Bronchial lymph node (tissue), 1 donor: ENCODE measurements around a stretch of chr17.

- PRO-cap: no peak
These were observed 22.8 kb downstream of the ENDOV start for GRCh38 chr17:80437803-80438077.

DNA sequence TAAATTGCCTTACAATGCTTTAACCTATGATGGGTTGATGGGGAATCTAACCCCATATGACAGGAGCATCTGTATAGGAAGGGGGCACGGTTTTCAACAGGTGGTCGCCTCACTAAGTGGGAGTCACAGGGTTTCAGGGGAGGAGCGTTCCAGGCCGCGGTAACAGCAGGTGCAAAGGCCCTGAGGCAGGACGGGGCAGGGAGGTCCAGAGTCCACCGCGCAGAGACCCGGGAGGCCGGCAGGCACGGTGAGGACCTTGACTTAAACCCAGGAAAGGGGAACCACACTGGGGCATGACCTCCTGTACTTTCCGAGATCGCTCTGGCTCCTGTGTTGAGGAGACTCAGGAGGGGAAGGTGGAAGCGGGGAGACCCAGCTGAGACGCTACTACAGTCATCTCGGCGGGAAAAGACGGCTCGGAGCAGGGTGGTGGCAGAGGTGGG lies 22.5 kb downstream of the NPTX1 start:
- PRO-cap: no peak

- PRO-cap: no peak
These were observed 55.6 kb downstream of the RPTOR start for GRCh38 chr17:80600390-80600581.

GRCh38 chr17:80739214-80739789 lies 194.7 kb downstream of the RPTOR start:
- PRO-cap: no peak

DNA sequence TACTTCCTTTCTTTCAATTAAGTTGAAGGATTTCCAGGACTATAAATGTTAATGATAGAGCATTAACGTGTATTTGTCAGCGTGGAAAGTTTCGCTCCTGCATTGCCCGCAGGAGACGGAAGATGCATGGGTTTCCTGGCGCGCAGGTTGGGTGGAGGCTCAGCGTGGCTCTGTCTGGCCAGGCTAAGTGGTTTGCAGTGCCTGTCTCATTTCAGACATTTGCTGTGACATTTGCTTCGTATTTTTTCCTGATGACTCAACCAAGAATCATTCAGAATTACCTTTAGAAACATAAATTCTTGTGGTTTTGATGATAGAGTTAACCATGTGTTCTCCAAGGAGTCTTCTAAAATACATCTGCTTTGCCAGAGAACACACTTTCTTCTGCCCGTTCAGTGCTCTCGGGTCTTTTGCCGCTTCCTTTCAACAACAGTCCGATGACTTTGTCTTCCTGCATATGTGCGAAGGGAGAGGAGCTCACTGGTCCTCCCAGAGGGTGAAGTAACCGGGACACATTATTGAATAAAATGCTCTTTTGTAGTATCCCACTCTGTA lies 216.8 kb downstream of the RPTOR start:
- PRO-cap: no peak

DNA sequence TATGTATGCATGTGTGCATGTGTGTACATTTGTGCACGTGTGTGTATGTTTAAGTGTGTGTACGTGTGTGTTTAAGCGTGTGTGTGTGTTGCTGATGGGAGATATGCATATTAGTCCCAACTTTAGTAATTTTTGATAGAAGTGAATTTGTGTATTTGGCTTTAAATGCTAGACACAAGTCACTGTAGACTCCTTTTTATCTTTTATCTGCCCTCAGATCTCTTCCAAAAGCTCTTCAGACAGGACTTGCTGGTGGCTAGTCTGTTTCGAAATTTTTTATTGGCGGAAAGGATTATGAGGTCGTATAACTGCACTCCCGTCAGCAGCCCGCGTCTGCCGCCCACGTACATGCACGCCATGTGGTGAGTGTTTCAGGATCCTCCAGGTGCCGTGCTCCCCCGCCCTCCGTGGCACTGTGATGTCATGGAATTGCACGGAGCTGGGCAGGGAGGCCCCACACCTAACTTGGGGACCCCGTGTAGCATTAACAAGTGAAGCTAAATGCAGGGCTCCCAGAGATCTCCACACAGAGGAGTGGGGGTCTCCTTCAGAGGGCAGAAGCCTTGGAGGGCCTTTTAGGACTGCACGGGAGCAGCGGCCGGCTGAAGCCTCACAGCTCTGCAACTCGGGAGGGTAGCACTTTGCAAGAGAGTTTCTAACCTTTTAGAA lies 168.6 kb upstream of the CHMP6 start:
- PRO-cap: no peak

GRCh38 chr17:80948583-80949611 lies 42.7 kb upstream of the CHMP6 start:
- PRO-cap: no peak

DNA sequence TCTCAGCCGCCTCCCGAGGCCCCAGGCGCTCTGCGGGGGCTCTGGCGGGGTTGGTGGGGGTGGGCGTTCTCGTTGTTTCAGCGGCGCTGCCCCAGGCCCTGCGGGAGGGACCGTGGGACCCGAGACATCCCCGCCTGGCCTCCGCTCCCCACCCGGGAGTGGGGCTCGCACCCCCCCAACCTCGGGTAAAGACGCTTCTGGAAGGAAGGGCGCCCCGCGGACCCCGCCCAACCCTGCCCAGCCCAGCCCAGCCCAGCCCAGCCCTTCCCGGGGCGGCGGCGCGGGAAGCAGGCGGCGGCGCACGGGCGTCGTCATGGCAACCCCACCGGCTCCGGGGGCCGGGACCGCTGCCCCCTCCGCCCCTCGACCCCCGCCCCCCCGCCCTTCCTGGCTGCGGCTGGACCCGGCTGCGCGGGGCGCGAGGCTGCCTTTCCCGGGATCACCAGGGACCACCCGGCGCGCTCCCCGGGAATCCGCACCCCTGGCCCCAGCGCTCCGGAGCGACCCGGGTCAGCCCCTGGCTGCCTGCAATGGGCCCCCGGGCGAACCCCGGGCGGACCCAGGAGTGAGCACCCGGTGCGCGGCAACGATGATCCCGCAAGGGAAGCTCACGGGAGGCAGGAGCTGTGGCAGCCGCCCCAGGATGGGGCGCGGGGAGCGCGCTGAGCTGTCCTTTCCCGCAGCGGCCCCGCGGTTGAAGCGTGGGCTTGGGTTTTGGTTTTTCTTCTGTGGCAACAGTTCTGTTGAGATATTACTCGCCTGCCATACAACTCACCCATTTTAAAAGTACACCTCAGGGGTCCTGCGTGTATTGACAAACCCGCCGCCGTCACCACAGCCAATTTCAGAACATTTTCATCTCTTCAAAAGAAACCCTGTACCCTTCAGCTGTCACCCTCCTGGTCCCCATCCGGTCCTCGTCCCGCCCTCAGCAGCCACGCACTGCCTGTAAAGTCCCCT lies 12.6 kb downstream of the CHMP6 start:
- PRO-cap: no peak

- PRO-cap: no peak
These were observed 864 bp downstream of the BAIAP2 start for GRCh38 chr17:81035773-81036257.

DNA sequence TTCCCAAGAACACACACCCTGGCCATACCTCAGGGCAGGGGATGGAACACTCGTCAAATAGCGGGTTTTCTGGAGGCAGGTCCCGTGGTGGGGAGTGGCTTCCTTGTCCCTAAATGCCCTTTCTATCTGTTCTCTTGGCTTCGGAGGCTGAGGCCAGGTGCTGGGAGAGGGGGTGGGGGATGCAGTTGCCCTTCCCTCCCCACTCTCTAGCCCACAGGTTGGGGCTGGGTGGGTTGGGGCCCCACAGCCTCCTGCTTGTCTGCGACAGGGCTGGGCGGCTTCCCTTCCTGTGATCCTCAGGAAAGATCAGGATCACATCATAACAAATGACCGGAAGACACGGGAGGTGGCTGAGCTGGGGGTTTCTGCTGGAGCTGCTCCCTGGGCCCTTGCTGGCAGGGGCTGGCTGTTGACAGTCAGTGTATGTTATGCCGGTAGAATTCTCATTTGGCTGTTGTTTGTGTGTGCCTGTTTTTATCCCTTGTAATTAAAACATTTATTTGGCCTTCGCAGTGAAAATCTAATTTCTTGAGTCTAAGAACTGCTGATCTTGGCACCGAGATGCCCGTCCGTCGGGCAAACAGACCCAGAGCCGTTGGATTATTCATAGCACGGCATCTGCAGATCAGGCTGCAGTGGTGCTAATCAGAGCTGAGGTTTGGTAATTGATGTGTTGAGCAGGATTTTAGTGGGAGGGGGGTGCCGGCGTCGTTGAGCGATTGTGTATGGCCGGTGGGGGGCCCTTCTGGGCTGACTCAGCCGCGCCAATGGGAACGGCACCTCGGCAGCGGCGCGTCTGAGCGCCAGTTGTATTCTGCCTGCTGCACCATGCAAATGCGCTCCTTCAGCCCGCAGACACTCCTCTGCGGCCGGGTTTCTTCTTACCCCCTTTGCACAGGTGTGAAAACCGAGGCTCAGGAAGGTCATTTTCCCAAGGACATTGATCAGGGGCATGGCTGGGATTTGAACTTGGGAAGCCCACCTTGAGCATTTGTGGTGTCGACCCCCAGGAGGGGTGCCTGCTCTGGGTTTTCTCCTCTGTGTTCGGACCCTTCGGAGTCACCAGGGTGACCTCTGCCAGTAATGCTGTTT lies 18.0 kb downstream of the BAIAP2 start:
- PRO-cap: unidirectional peak, minus-strand start at position 261 of the sequence

DNA sequence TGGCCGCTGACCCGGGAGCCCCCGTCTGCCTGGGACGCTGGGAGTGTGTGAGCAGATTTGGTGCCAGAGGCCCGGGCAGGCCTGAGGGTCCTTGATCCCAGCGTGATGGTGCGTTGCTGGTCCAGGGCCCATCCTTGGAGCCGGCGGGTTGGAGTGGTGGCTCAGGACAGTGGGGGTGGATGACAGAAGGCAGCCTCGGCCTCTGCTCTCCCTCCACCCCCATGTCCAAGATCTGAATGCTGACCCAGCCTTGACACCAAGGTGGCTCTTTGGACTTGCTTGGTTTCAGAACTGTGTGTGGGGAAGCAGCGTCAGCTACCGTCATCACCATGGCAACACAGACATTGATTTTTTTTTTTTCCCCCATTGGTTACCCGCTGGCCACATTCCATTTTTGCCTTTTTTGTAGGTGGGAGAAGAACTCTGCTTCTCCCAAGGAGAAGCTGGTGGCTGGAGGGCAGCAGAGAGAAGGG lies 35.8 kb downstream of the BAIAP2 start:
- PRO-cap: no peak

GRCh38 chr17:81082456-81082714 lies 47.4 kb downstream of the BAIAP2 start:
- PRO-cap: no peak

- PRO-cap: no peak
These were observed 50.8 kb upstream of the PVALEF start for GRCh38 chr17:81114318-81115158.

GRCh38 chr17:81154854-81155190 lies 10.5 kb upstream of the PVALEF start:
- PRO-cap: no peak

- PRO-cap: no peak
These were observed 12.3 kb downstream of the NDUFAF8 start for GRCh38 chr17:81251391-81251755.

- PRO-cap: no peak
These were observed 13.9 kb downstream of the NDUFAF8 start for GRCh38 chr17:81253009-81253464.

- PRO-cap: no peak
These were observed 4.2 kb upstream of the SLC38A10 start for GRCh38 chr17:81299195-81299815.

GRCh38 chr17:81328360-81329250 lies 33.5 kb upstream of the SLC38A10 start:
- PRO-cap: no peak

GRCh38 chr17:81386280-81386849 lies 8.9 kb upstream of the BAHCC1 start:
- PRO-cap: no peak

- PRO-cap: no peak
These were observed 6.5 kb downstream of the BAHCC1 start for GRCh38 chr17:81401474-81402351.